Foreskin fibroblast (primary cell): Measurements from ENCODE around the genes IKZF2 and FN1.

DNA sequence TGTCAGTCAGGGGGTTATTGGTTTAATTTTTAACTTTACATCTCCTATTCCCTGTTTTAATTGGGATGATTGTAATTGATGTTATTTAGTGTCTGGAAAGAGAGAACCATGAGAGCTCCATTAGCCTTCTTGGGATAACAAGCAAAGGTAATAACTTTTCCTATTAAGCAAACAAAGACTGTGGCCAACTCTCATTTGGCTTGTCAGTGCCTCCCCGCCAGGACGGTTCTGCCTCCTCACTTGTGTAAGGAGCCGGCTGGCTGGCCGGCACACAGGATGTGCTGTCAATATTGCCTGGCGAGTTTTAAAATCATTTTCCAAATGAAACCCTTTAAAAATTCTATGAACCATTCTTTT is 898.2 kb downstream of the CPS1 start:
- RRBS, result no CpG with 5 or more reads among the region's 5 CpGs

GRCh38 chr2:211766663-211767362 is 771.8 kb downstream of the ERBB4 start:
- RRBS, result no CpG with 5 or more reads among the region's 7 CpGs

DNA sequence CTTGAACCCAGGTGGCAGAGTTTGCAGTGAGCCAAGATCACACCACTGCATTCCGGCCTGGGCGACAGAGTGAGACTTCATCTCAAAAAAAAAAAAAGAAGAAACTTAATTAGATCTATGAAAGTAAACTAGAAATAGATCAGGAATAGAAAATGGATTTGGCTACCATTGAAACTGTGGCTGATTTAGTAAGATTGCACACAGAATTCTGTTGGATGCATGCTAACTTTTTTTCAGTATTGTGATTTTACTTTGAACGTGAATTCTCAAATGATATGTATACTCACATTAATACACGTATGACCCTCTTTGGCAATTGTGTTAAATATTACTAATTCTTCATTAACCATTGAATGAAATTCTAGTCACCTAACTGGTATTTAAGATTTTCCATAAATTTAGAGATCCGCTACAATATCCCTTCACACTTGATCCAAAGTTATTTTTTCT is 394.6 kb downstream of the ERBB4 start:
- RRBS, result no CpG with 5 or more reads among the region's 5 CpGs

DNA sequence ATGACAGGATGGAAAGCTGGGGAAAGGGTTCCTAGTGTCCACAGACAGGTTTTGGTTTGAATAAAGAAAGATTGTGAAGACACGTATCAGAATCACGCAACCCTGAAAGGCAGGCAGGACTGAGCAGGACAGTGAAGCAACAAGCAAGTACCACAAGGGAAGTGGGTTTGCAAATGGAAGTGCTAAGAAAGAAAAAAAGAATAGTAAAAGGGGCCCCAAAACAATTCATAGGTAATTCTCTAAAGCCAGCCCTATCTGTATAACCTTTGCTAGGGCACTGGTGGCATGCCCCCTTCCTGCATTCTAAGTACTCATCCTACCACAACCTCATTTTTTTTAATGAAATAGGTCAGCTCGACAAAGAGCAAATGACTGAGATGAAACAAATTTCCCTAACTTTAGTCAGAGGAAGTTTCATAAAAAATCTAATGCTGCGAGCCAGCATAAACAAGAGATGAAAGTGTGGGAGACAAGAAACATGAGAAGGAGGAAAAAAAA is 32.3 kb downstream of the IKZF2 start:
- RRBS, result no CpG with 5 or more reads among the region's 4 CpGs

GRCh38 chr2:213132605-213133235 is 18.7 kb downstream of the IKZF2 start:
- RRBS, result no CpG with 5 or more reads among the region's 2 CpGs

GRCh38 chr2:213151459-213152402 is at the start of gene IKZF2:
Gene IKZF2, minus strand, starts transcription at chr2:213151612.
- RRBS, result 1% methylated on average over 51 of the region's 121 CpGs

- RRBS, result no CpG with 5 or more reads among the region's 8 CpGs
Measured at GRCh38 chr2:215360491-215361711, 49.0 kb downstream of the ATIC start.

DNA sequence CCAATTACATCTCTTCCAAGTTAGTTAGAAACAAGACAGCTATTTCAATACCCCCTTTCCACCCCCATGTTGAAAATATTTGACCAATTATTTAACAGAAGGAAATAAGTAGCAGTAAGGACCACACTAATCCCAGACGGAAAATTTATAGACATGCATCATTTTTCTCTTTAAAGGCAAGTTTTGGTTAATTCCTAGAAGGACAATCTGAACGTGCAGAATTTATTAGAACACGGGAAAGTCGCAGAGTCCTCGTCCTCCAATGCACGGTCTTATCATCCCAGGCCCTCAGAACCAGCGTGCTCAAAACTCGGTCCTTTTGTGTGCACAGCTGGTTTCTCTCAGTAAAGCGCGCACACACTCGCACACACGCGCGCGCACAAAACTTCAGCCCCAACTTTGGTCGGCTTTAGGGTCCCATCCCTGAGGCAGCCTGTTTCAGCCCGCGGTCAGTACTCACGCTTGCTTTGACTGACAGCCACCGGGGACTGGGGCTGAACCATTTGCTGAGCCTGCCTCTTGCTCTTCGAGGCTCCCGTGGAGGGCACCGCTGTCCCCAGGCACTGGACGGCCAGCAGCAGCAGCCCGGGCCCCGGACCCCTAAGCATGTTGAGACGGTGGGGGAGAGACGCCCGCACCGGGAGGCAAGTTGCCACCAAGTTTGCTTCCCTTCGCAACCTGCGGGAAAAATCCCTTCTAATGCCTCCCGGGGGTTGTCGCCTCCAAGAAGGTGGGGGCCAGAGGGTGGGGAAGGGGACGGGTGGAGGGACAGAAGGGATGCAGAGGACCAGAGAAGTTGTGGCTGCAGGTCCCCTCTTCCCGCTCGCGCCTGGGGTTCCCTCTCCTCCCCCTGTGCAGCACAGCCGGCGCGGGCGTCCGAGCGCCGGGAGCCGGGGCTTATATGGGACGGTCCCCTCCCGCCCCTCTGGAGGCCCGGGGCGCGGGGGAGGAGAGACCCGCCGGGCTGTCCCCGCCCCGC is at the start of gene FN1:
TSS of gene FN1 (minus strand) at position 874 of the 979 bp plus-strand sequence.
- RRBS, result 3% methylated on average over 12 of the region's 55 CpGs

GRCh38 chr2:215436174-215437239 is 639 bp upstream of the FN1 start:
- RRBS, result 1% methylated on average over 2 of the region's 49 CpGs

DNA sequence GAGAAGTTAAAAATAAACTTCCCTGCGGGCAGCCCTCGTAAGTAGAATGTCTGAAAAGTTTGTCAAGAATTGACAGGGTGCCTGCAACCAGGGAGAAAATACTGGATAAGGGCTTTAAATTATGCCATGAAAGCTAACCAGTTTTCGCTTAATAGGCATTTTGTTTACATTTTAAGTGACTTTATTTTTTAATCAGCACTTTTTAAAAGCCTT is 4.2 kb upstream of the FN1 start:
- RRBS, result no CpG with 5 or more reads among the region's 3 CpGs

DNA sequence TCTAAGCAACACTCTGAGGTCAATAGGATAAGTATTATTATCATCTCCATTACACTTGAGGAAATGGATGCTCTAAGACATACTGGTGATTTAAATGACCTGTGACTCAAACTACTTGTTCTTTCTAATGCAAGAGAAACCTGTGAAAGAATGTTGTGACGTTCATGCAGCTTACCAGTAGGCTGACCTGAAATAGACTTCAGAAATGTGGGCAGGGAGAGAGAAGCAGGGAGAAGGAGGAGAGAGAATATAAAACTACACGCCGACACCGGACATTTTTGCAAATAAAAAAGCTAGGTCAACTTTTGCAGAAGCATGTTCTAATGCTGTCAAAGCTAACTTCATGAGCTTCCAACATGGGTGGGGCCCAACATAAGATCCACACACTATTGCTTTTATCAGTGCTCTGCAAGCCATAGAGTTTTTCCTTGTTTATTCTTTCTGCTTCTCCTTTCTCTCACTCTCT is 217.6 kb upstream of the FN1 start:
- RRBS, result no CpG with 5 or more reads among the region's 4 CpGs

DNA sequence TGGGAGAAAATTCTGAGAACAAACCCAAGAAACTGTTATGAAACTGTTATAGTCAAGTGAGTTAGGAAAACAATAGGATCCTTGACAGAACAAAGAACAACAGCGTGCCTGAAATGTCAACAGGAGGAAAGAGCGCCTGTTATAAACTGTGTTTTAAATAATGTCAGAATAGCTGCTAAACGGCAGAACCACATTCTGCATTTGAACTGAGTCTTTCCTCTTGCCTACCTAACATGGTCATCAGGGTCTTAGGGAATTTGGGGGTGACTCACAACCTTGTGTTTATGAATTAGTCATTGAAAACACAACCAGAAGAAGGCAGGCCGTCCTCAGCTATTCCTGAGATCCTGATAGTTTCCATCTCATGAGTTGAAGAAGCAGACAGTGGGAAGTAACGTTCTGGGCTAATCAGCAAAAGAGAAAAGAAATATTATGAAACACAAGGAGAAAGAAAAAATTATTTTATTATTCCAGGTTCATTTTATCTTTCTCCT is 222.0 kb upstream of the FN1 start:
- RRBS, result no CpG with 5 or more reads among the region's 5 CpGs

DNA sequence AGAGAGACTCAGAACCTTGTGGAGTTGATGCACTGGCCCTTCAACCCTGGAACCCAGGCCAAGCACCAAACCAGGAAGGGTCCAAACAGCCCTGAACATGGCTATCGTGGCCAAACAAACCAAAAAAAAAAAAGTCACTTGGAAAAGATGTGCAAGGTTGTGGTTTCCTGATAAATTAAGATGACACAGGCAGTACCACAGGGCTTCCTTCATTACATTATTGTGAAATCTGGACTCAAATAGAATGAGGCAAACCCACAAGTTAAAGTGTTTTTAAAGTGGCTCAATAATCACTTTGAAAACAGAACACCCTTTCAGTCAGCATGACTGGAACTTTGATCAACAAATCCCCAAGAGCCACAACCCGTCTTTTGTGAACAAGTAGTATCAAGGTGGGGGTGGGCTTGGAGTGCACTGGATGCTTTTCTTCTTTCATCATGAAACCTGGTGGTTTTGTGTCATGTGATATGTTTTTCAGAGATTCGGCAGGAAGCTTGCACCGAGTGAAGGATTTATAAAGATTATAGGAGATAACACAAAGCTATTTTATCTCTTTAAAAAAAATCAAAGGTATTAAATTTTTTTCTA is 245.2 kb upstream of the FN1 start:
- RRBS, result no CpG with 5 or more reads among the region's 4 CpGs

DNA sequence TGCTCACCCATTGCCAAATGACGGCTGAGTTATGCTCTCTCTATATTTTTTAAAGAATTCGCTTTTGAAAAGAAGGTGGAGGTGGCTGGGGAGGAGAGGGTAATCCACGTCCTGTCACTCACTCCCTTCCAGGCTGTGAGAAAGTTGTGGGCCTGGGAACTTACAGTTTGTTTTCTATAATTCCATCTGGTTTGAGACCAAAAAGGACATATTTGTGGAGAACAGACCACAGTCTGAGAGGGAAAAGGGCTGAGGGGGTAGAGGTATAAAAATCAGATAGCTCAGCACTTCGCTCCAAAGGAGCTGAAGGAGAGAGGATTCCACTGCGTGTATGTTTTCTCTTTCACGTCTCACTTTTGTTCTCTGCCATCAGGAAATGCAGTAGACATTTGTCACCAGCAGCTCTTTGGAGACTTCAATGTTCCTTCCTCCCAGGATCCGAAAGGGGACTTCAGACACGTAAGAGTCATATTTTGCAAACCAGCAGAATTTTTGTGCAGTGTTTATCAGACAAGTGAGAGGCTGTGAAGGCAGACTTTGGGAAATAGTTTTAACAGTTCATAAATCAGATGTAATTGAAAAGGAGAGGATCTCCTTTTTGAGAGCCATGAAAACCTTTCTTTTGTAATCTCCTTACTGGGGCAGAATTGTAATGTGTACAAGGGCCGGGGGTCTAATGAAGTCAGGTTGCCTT is 282.1 kb upstream of the FN1 start:
- RRBS, result no CpG with 5 or more reads among the region's 9 CpGs

- RRBS, result no CpG with 5 or more reads among the region's 4 CpGs
Measured at GRCh38 chr2:215758681-215759106, 254.7 kb downstream of the MREG start.

- RRBS, result no CpG with 5 or more reads among the region's 6 CpGs
Measured at GRCh38 chr2:215830186-215830804, 183.1 kb downstream of the MREG start.

GRCh38 chr2:216545445-216545943 is 46.9 kb downstream of the RPL37A start:
- RRBS, result no CpG with 5 or more reads among the region's 6 CpGs

DNA sequence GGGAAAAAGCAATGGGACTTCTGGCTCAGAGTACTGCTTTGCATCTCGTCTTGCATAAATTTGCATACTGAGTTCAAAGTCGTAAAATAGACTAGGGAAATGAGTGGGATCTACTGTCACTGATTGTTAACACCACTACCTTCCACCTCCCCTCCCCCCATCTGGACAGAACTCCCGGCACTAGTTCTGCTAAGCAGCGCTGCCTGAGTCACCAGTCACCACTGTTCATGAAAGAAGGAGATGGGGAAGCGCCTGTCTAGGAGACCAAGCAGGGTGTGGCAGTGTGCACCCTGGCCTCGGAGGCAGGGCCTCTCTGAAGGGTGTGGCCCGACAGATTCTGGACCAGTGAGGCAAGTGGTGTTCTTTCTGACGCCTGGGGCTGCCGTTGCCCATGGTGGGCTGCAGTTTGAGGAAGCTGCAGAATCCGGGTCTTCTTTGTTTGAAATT is 3.9 kb downstream of the IGFBP2 start:
- RRBS, result no CpG with 5 or more reads among the region's 10 CpGs

DNA sequence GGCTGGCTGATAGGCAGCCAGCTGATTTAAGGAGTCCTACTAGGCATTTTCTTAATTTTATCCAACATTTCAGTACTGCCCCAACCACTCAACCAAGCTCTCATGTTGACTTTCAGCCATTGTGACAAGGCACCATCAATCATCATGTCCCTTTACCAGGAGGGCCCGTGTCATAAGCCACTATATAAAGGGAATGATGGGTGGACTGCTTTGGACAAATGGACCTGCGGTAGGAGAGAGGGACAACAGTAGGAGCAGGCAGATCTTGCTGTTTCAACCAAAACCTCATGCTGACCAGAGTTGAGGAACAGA is 10.7 kb upstream of the TNP1 start:
- RRBS, result no CpG with 5 or more reads among the region's 2 CpGs